Left lobe of liver (tissue), 1 donor: ENCODE results near the genes SMIM14 and N4BP2.

DNA sequence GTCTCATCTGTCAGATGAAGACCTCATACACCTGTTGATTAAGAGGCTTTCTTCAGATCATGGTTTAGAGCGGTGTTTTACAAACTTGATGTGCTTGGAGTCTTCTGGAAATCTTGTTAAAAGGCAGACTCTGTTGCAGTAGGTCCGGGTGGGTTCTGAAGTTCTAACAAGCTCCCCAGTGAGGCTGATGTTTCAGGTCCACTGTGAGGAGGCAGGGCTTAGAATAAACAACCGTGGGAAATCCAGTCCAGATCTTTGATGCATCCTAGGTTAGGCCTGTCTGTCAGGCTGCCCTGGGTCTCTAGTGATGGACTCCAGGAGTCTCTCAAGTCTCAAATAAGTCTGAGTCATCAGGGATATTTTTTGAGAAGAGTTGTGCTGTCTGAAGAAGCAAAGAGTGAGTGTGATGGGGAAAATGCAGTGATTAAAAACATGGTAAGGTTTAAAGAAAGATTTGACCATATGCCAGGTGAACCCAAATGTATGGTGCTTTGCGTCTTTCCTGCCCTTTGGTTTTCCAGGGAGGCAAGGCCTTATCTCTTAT is 100.6 kb downstream of the PTTG2 start:
- PRO-cap = no peak

GRCh38 chr4:38086431-38086832 is 126.2 kb downstream of the PTTG2 start:
- PRO-cap = no peak

DNA sequence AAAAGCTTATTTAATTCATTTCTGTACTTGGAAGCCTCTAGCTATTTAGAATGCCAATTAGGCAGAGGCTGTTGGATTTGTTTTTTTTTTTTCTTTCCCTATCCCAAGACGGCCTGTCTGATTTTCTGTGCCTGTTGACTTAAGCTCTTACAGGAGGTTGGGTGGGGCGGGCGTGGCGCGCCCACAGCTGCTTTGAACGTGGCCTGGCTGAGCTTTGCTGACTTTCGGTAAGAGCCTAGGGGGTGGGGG is 195.1 kb downstream of the PTTG2 start:
- PRO-cap = no peak

GRCh38 chr4:38162295-38162776 is 202.1 kb downstream of the PTTG2 start:
- PRO-cap = unidirectional peak, plus-strand start at chr4:38162431

- PRO-cap = no peak
Observed at GRCh38 chr4:38565384-38565846, 98.6 kb upstream of the KLF3 start.

GRCh38 chr4:38677505-38677906 is 13.5 kb downstream of the KLF3 start:
- PRO-cap = no peak

DNA sequence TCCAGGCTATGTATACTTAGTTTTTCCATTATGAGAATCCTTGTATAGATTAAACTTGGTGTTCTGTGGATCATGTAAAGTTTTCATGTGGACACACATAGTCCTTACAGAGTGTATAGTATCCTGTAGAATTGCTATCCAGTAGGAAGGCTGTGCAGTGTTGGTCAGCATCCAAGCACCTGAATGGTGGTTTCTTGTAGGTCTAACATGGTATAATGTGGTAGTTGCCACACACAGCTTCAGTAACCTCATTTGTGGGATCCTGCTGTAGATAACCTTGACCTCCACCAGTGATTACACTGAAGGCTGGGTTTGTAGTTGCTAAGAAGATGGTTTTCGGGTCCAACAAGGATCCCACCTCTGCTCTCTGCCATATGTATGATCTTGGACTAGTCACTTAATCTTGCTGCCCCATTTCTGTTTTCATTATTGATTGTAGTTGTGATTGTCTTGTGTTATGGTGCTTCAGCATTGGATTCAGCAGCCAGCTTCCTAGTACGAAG is 26.2 kb downstream of the KLF3 start:
- PRO-cap = no peak

- PRO-cap = unidirectional peak, minus-strand start at chr4:38805628
Observed at GRCh38 chr4:38805333-38806250, 1.0 kb upstream of the TLR1 start.

DNA sequence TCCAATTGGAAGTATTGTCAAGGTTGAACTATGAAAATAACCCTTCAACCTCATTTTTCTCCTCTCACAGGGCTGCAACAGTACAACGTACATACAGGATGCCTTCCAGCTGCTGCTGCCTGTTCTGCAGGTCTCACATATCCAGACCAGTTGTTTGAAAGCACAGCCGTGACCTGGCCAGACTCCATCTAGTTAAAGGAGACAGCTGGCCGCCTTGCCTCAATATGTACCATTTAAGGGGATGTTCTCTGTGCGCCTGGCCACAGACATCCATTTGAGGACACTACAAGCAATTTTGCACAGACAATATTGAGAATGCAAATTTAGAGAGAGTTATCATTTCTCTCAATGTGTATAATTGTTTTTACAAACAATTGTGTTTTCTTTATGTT is 75.8 kb downstream of the FAM114A1 start:
- PRO-cap = no peak

- PRO-cap = no peak
Observed at GRCh38 chr4:38949248-38949523, 81.6 kb downstream of the FAM114A1 start.

GRCh38 chr4:39045288-39045539 is 13.0 kb upstream of the TMEM156 start:
- PRO-cap = no peak

DNA sequence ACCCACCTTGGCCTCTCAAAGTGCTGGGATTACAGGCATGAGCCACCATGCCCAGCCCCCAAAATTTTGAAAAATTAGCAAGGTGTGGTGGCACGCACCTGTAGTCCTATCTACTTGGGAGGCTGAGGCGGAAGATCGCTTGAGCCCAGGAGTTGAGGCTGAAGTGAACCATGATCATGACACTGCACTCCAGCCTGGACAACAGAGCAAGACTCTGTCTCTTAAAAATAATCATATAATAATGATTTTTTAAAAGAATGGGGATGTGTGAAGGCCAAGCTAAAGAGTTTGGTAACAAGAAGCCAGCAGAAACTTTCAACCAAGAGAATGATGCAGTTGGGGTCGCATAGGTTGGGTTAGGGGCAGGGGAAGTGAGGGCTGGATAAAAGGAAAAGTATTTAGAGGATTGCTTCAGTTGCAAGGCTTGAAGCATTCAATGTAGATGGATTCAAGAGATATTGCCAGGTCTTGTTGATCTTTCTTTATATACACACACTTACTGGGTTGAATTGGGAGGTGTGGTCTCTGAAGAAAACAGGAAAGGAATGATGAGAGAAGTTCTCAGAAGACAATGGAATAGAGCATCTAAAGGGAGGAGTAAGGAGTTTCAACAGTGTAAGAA is 55.2 kb downstream of the KLHL5 start:
- PRO-cap = no peak

- PRO-cap = bidirectional peak, plus-strand start at chr4:39366938, minus-strand start at chr4:39366945
Observed at GRCh38 chr4:39366888-39367071, 618 bp upstream of the RFC1 start.

DNA sequence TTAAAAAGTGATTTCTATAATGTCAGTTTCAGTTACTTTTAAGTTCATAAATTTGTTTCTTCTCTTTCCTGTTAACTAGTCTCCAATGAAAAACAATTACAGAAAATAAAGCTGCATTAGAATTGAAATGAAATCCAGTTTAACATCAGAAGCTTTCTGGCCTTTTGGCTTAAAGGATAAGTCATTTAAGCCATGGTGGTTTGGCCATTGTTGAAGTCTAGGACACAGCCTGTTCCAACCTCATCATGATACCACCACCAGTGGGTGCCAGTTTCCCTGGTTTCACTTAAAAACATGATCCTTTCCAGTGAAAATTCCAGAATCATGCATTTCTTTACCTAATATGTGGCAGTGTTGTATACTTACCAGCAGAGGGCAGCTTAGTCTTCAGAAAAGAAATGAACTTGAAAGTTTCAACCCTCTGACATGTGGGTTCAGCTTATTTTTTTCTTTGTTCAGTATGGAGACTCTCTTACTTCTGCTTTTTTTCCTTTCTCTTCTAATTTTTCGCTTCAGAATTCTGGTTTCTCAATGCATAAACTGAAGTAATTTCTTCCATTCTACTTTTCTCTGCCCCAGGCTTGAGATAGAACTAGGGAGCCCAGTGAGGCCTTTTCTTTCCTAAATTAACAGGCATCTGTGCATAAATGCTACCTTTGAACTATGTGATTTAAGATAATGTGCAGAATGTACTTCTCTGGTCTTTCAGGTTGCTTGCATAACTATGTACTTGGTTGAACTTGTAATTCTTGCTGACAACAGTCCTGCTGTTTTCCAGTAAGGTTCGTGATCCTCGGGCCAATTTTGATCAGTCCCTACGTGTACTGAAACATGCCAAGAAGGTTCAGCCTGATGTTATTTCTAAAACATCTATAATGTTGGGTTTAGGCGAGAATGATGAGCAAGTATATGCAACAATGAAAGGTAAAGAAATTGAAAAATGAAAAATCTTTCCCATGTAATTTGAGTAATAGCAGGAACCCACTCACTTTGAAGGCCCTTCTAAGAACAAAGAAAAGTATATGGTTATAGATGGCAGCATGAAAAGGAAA is 10.7 kb downstream of the LIAS start:
- PRO-cap = unidirectional peak, minus-strand start at position 262 of the sequence

DNA sequence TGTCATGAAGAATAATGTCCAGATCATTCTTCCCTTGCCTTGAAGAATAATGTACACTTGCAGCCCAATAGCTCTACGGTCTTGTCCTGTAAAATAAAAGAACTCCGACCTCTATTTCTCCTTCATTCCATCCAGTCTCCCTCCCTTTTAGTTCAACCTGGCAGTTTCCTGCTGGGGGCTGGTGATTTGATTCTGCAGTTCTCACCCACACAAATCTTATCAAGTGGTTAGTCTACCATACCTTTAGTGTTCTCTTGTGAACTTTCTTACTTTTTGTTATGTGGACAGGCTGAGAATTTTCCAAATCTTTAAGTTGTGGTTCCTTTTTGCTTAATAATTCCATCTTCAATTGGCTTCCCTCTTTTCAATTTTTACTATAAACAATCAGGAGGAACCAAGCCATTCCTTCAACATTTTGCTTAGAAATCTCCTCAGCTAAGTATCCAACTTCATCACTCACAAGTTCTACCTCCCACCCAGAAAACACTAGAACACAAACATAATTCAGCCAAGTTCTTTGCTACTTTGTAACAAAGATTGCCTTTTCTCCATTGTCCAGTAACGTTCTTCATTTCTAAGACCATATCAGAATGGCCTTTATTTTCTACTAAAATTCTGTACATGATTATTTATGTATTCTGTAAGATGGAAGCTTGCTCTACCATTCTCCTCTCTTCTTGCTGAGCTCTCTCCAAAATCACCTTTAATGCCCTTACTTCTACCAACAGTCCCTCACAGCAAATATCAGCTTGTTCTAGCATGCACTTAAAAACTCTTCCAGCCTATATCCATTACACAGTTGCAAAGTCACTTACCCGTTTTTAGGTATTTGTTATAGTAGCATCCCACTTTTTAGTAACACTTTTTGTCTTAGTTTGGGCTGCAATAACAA is 52.5 kb downstream of the SMIM14 start:
- PRO-cap = no peak

DNA sequence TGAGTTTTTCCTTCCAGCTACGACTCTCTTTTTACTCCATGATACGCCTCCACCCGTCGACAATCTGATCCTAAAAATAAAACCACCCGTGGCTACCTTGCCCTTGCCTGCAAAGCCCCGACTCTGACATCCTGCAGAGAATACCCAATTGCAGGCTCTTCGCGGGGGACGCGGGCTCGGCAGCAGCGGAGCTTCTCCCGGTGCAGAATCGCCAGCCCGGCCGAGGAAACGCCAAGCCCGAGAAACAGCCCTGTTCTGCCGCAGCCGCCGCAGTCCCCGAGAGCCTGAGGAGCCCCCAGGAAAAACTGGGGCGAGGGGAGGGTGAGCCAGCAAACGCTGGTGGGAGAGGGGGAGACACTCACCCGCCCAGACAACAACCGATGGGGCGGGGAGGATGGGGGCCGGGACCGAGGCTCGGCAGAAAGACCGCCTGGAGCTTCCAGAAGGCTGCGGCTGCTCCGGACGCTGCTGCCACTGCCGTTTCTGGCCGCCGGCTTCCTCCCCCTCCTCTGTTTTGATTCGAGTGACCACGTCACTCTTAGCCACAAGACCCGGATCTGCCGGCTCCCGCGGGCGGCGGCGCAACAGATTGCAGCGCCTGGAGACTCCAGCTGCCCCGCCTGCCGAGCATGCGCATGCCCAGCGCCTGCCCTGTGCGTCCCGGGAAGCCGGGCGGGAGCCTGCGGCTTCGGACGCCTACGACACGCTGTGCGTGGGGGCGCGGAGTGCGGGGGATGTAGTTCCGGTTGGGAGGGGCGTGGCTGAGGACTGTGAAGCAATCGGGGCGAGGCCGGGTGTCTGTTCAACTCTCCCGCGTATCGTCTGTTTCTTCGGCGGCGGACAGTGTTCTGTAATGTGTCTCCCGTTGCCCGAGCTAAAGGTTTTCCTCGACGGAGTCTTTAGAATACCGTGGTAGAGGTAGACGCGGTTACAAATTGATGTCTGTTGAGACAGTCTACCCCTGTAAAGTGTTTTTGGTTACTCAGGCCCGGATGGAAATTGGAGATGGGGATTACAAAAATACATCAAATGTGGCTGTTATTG is at the start of gene SMIM14:
Gene SMIM14, minus strand, starts transcription at position 489 of the 1,044 bp plus-strand sequence.
- PRO-cap = bidirectional peak, plus-strand start at position 663 of the sequence, minus-strand start at position 489 of the sequence; bidirectional peak, plus-strand start at position 778 of the sequence, minus-strand start at position 708 of the sequence

GRCh38 chr4:39655814-39656294 is 17.2 kb upstream of the SMIM14 start:
- PRO-cap = no peak

DNA sequence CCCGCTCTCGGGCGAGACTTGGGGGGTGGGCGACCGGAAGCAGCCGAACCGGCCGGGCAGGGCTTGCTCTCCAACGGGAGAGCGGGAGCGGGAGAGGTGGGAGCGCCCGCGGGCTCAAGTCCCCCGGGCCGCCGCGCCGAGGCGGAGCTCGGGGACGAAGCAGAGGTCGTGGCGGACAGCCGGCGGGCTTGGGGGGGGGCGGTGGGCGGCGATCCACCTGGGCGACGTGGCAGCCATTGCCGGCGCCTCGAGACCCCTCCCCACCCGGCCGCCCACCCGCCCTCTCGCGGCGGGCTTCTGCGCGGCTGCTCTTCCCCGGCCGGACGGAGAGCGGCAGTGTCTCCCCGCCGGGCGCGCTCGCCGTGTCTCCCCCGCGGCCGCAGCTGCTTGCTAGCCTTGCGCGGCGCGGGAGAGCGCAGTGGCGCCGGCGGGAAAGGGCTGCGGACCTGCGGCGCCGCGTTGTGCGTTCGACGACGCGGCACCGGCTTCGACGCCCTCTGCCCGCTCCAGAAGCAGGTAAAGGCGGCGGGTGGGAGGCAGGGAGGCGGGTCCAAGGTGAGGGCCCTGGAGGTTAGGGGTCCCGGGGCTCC is at the start of gene N4BP2:
Gene N4BP2, plus strand, starts transcription at position 336 of the 590 bp plus-strand sequence.
- PRO-cap = bidirectional peak, plus-strand start at position 336 of the sequence, minus-strand start at position 299 of the sequence

DNA sequence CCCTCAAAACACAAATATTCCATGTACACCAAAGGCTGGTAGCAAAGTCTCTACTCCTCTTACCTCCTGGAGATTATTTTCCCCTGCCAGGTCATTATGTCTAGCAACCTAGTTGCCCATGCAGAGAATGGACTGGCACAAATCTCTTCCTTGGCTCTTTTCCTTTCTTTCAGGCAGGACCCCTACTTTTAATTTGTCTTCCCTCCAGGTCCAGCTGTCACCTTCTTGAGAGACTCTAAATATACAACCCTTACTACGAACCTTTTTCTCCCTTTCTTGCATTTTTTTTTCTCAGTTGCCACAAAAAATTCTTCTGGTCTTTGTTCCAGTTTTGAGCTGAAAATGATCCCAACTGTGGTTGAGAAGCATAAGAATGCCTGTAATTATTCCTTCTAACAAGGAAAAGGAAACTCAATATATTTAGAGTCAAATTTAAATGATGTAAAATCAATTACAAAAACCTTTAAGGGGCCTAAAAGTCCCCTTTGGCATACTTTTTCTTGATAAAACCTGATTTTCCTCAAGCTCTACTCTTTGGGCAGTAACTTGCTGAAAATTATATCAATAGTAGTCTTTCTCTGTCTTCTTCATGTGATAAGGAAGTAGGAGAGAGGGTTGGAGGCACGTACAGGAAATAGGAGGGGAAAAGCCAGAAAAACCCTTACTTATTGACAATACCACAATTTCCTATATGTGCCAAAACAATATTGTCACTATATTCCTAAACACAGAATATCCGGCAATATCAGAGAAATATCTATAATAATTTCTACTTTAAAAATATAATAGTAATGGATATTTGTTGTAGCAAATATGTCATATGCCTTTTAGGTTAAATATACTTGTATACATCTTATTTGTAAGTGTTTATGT is 9.4 kb downstream of the RHOH start:
- PRO-cap = no peak

GRCh38 chr4:40240939-40241421 is 44.1 kb downstream of the RHOH start:
- PRO-cap = no peak